ENCODE measurements around a stretch of chr2.

DNA sequence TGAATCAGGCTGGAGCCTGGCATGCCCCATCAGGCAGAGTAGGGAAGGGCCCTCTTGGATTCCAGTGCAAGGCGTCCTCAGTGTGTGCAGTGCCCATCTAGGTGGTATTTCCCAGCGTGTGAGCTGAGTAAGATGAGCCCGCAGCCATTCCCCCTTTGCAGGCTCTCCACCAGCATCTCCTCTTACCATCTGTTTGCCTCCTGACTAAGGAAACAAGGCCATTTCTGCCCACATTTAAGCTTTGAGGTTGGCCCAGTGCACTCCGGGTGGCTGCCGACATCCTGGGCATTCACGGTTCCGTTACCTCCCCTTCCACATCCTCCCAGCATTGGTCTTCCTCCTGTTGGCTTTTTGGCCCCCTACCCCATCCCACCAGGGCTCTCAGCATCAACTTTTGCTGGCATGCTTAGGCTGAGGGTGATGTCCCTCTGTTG is 11.7 kb downstream of the CEP68 start:
- PRO-cap, 2 experiments = no peak in any of the 2 experiments

DNA sequence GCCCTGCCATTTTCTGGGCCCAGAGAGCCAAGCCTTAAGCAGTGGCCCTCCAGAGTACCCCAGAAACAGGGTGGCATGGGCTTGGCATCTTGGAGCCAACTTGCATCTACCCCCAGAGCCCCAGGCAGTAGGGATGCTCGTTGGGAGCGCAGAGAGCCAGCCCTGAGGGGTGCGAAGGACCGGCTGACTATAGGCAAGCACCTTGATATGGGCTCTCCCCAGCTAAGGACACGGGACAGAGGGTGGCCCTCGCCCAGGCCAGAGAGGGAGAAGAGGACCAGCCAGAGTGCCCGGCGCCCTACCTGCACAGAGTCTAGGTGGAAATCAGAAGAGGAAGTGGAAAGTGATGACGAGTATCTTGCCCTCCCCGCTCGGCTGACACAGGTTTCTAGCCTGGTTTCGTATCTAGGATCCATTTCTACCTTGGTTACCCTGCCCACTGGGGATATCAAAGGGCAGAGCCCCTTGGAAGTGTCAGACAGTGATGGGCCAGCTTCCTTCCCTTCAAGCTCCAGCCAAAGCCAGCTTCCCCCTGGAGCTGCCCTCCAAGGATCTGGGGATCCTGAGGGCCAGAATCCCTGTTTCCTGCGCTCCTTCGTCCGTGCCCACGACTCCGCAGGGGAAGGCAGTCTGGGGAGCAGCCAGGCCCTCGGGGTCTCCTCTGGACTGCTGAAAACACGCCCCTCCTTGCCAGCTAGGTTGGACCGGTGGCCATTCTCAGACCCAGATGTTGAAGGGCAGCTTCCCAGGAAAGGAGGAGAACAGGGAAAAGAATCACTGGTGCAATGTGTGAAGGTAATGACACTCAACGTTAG is 16.2 kb downstream of the CEP68 start:
- PRO-cap, 2 experiments = no peak in any of the 2 experiments

DNA sequence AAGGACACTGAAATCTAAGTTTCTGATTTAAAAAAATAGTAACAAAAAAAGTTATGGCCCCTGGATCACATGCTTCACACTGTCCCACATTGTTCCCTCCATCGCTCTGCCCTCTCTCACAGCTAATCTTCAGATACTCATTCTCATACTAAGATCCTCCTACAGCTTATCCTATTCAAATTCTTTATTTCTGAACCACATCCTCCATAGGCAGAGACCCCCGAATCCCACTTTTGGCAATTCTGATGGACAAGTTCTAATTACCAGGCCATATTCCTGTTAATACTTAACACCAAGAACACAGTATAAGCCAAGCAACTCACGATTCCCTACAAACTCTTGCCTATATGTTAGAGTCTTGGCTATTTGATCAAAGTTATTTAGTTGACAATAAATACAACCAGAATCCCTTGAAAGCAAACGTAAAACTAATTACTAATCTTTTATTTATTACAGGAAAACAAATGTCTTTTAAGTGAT is 34.2 kb downstream of the CEP68 start:
- PRO-cap, 2 experiments = no peak in any of the 2 experiments

- PRO-cap, 2 experiments = no peak in any of the 2 experiments
Measured at GRCh38 chr2:65204548-65204876, 23.1 kb upstream of the ACTR2 start.

GRCh38 chr2:65266205-65266613 is 38.6 kb downstream of the ACTR2 start:
- PRO-cap, 2 experiments = no peak in any of the 2 experiments

DNA sequence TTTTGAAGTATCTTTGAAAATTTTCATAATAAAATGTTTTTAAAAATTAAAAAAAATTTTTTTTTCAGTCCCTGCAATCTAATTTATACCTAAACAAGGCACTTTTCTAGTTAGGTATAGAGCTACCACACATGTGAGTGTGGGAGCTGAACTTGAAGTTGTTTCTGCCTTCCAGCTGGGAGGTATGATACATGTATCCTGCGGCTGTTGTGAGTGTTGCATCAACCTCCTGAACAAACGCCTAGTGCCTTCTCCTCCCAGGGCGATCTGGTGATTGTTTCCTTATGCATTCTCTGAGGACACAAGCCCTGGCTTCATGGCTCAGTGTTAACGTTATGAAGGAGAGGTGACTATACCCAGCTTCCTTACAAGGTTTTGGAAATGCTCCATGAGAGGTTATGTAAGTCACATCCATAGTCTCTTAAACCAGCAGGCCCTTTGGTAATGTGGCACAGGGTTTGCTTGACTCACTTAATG is 64.9 kb downstream of the SPRED2 start:
- PRO-cap, 2 experiments = no peak in any of the 2 experiments

DNA sequence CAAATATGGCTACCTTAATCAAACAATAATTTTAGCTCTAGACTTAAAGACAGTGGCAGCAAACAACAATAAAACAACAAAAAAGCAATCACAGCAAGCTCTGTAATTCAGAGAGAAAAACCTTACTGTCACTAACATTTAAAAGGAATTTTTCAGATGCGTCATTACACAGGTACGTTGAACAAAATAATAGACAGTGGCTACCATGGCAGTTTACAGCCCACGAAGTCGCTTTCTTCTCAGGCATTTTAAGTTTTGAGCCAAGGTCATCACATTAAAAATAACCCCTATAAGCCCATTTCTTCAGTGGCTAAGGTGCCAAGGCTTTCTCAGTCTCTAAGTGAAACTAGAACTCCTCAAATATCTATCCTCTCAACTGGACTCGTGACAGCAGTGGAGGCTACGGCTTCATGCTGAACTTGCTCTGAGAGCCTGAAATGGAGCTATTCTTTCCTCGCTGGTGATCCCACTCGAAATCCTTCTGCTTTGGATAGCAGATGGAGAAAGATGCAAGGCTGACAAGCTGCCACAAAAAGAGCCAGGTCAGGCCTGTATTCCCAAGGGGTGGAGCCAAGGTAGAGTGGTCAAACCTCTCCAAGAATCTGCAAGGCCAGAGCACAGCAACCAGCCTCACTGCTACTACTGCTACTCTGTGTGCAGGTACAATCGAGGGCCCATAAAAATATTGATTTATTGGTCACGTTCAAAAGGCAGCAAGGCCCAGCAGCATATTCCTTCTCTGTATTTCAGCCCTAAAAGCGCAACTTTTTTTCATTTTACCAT is 2.8 kb downstream of the SPRED2 start:
- PRO-cap, 2 experiments = no peak in any of the 2 experiments

- PRO-cap, 2 experiments = no peak in any of the 2 experiments
Measured at GRCh38 chr2:65846997-65847478, 414.6 kb upstream of the SPRED2 start.

DNA sequence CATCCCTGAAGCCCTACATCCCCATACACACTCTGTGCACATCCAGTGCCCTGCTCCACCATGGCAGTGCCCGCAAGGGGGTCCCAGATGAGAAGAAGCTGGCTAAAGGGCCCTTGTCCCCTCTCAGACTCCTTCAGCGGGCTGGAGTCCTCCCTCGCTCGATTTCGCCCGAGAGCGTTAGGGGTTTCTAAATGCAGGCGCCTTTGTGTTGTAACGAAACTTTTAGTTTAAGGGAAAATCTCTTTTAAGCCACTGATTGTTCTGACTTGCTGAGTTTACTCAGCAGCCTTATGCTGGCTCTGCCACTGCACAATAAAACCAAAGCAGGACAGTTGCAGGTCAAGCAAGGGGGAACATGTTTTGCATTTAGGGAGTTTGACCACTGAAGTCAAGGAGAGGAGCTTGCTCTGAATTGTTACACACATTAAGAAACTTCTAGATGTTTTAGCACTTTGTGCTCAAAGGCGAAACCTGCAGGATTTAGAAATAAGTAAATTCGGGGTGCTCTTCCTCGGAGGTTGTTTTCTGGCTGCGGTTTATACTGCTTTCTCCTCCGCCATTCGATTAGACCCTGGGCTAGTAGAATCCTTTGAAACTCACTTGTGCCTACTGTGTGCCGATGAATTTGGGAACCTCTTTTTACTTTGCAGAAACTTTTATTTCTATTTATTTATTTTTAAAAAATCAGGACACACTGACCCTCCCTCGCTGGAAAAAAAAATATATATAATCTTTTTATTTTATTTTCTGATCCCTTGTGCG is 3.4 kb downstream of the MEIS1 start:
- PRO-cap, 2 experiments = no peak in any of the 2 experiments

DNA sequence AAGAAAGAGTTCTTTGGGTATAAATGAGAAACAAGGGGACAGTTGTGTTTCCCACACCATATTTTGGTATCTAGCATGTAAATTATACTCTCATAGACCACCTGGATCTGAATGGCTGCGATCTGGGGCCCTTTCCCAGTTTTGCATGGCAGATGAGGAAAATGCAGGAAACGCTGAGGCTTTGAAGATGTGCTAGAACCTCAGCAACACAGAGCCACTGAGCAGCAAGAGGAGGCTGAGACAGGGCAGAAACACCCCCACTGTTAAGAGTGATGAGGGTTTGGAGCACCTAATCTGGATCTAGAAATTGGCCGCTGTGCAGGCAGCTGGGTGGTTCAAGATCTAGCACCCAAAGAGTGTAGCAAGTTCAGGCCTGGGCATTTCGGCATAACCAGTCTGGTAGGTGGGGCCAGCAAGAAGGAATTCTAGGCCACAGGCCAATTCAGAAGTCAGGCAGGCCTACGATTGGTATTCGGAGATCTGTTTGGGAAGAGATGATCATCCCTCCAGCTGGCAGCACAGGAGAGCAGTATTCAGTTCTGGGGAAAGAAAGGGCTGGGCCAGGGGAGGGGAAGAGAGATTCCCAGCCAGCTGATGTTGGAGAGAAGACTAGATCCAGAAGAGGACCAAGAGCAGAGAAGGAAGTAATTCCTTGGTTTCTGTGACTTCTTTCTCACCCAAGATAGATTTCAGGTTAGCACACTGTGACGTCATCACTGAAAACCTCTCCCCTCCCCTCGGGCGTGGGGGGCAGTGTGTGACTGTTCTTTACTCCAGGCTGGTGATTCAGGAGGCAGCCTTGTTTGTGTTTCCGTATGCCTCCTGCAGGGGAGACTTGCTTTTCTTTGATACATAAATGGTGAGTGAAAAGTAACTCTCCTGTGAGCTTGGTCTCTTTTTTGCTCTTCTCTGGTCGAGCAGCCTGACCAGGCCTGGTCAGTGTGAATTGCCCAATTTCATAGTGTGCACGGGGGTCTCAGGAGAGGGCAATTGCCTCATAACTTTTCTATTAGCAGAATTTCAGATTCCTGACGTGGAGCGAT is 60.9 kb downstream of the MEIS1 start:
- PRO-cap, 2 experiments = no peak in any of the 2 experiments

GRCh38 chr2:66576357-66576802 is 141.5 kb downstream of the MEIS1 start:
- PRO-cap, 2 experiments = no peak in any of the 2 experiments

- PRO-cap, 2 experiments = no peak in any of the 2 experiments
Measured at GRCh38 chr2:66687990-66688402, 253.1 kb downstream of the MEIS1 start.

DNA sequence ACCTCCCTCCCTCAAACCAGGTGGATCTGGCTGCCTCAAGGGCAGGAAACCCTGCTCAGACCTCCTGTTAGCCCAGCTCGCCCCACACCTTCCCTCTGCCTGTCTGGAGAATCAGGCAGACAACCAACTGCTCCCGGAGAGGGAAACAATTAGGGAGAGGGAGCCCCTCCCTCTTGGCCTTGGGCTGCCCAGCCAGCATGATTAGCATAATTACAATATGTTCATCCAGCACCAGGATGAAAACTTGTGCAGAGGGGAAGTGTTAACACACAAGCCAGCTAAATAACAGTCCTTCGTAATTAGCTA is 185.5 kb downstream of the C1D start:
- PRO-cap, 2 experiments = no peak in any of the 2 experiments

DNA sequence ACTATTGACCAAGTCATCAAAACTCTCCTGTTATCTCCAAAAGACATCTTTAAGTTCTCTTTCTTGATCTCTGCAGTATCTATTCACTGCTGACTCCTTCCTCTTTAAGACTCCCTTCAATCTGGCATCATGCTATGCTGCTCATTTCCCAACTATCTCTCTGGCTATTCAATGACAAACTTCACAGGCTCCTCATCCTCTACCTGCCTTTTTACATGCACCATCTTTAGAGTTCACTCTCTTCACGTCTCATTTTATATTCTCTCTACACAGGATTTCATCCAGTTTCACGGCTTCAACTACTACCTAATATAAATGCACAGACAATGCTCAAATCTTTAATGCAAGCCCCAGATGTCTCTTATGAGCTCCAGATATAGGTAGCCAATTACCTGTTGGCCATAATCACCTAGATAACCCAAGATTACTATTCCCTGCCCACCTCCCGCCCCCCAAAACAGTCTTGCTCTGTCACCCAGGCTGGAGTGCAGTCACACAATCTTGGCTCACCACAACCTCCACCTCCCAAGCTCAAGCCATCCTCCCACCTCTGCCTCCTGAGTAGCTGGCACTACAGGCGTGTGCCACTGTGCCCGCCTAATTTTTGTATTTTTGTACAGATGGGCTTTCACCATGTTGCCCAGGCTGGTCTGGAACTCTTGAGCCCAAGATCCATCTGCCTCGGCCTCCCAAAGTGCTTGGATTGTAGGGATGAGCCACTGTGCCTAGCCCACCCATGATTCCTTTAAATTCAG is 5.6 kb downstream of the PPP3R1 start:
- PRO-cap, 2 experiments = peak in 1 of 2 experiments; most common minus-strand start position 602 of the sequence (in 1)

- PRO-cap, 2 experiments = peak in 2 of 2 experiments; most common plus-strand start chr2:68366191 (in 1); most common minus-strand start chr2:68366404 (in 2)
Measured at GRCh38 chr2:68366046-68366699, 1.1 kb downstream of the PLEK start.

- PRO-cap, 2 experiments = no peak in any of the 2 experiments
Measured at GRCh38 chr2:68434813-68435306, 32.2 kb downstream of the FBXO48 start.

- PRO-cap, 2 experiments = no peak in any of the 2 experiments
Measured at GRCh38 chr2:68679239-68680410, 36.2 kb downstream of the PROKR1 start.

GRCh38 chr2:68737684-68738219 is 3.1 kb downstream of the ARHGAP25 start:
- PRO-cap, 2 experiments = peak in 2 of 2 experiments; most common plus-strand start chr2:68737934 (in 1); most common minus-strand start chr2:68737866 (in 1)

GRCh38 chr2:68767081-68768045 is 32.8 kb downstream of the ARHGAP25 start:
- PRO-cap, 2 experiments = peak in 2 of 2 experiments; most common plus-strand start chr2:68767491 (in 2); most common minus-strand start chr2:68767180 (in 2)

GRCh38 chr2:68768273-68768941 is 33.8 kb downstream of the ARHGAP25 start:
- PRO-cap, 2 experiments = no peak in any of the 2 experiments

Measured in cytotoxic T cell (primary cell).